GM12878 (cell line): ENCODE measurements around the gene BLCAP.

DNA sequence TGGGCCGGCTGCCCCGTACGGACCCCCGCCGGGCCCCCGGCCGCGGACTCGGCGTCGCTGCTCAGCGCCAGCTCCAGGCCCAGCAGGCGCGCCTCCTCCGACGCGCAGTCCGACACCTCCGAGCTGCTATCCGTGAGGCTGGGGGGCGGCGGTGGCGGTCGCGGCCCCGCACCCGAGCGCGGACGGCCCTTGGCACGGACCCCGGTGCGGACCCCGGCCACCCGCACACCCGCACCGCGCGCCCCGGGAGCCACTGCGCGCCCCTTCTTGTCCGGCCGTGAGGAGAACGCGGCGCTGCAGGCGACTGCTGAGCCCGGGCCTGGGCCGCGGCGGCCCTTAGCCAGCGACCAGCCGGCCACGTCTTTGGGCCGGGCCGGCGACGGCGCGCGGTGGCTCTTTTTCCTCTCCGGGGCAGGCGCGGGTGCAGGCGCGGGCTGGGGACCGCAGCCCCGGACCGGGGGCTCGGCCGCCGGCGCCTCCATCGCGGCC is 431 bp downstream of the SOGA1 start:
- RAMPAGE, long total RNA: no peak
- RRBS, 2 experiments: 2 to 3% methylated on average over 24 of the region's 76 CpGs
CAGE:
- cytosol, long polyA minus RNA: no peak
- cytosol, long polyA plus RNA: no peak
- long polyA plus RNA: no peak
- nucleolus, long total RNA: no peak
- nucleus, long polyA plus RNA: no peak
- nucleus, long total RNA: no peak

DNA sequence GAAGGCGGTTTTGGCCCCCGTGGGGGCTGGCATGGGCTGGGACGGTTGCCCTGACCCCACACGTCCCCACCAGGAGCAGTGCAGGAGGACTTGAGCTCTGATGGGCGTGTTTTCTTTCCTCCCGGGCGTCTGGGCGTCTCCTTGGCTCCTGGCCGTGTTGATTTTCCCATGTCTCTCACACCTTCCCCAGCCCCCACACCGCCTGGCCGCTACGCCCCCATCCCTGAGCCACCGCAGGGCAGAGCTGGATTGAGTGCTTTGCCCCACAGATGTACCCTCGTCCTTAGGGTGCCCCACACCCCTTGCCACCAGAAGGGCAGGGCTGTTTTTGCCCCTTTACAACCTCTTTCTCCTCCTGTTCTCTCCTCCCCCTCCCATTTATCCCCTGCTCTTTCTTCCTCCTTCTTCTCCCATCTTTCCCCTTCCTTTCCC is 1.4 kb upstream of the SOGA1 start:
- RAMPAGE, long total RNA: no peak
- RRBS, 2 experiments: no CpG with 5 or more reads among the region's 14 CpGs
CAGE:
- cytosol, long polyA minus RNA: no peak
- cytosol, long polyA plus RNA: no peak
- long polyA plus RNA: no peak
- nucleolus, long total RNA: no peak
- nucleus, long polyA plus RNA: no peak
- nucleus, long total RNA: no peak

- RAMPAGE, long total RNA: no peak
- RRBS, 2 experiments: no CpG with 5 or more reads among the region's 5 CpGs
CAGE:
- cytosol, long polyA minus RNA: no peak
- cytosol, long polyA plus RNA: no peak
- long polyA plus RNA: no peak
- nucleolus, long total RNA: no peak
- nucleus, long polyA plus RNA: no peak
- nucleus, long total RNA: no peak
Observed at GRCh38 chr20:36896740-36897475, 21.0 kb downstream of the TLDC2 start.

- RAMPAGE, long total RNA: no peak
- RRBS, 2 experiments: under 1 to 2% methylated on average over 5 to 6 of the region's 7 CpGs
CAGE:
- cytosol, long polyA minus RNA: no peak
- cytosol, long polyA plus RNA: no peak
- long polyA plus RNA: no peak
- nucleolus, long total RNA: no peak
- nucleus, long polyA plus RNA: no peak
- nucleus, long total RNA: no peak
Observed at GRCh38 chr20:36951988-36952320, 446 bp upstream of the SAMHD1 start.

GRCh38 chr20:37220435-37221126 is 41.0 kb downstream of the GHRH start:
- RAMPAGE, long total RNA: no peak
- RRBS, 2 experiments: no CpG with 5 or more reads among the region's 6 CpGs
CAGE:
- cytosol, long polyA minus RNA: no peak
- cytosol, long polyA plus RNA: no peak
- long polyA plus RNA: no peak
- nucleolus, long total RNA: no peak
- nucleus, long polyA plus RNA: no peak
- nucleus, long total RNA: no peak

DNA sequence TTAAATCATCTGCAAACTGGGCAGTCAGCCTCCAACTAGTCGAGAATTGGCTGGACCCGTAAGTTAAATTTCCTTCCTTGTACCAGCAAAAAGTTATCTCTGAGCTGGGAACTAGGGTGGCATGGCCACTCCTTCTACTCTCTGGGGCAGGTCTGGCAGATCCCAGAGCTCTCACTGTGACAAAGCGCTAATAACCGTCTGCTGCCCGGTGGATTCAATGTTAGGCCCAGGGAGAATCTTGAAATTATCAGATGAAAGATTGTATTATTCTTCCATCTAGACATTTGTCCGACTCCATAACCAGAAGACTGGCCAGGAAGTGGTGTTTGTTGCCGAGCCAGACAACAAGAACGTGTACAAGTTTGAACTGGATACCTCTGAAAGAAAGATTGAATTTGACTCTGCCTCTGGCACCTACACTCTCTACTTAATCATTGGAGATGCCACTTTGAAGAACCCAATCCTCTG is 33.3 kb downstream of the GHRH start:
- RAMPAGE, long total RNA: no peak
- RRBS, 2 experiments: no CpG with 5 or more reads among the region's 8 CpGs
CAGE:
- cytosol, long polyA minus RNA: no peak
- cytosol, long polyA plus RNA: no peak
- long polyA plus RNA: no peak
- nucleolus, long total RNA: no peak
- nucleus, long polyA plus RNA: no peak
- nucleus, long total RNA: no peak

GRCh38 chr20:37344247-37345485 is 1.3 kb upstream of the SRC start:
- RAMPAGE, long total RNA: no peak
- RRBS, 2 experiments: no CpG with 5 or more reads among the region's 16 CpGs
CAGE:
- cytosol, long polyA minus RNA: no peak
- cytosol, long polyA plus RNA: no peak
- long polyA plus RNA: no peak
- nucleolus, long total RNA: no peak
- nucleus, long polyA plus RNA: no peak
- nucleus, long total RNA: no peak

GRCh38 chr20:37403132-37404450 is 57.7 kb downstream of the SRC start:
- RAMPAGE, long total RNA: no peak
- RRBS, 2 experiments: 97 to over 99% methylated on average over 8 of the region's 50 CpGs
CAGE:
- cytosol, long polyA minus RNA: no peak
- cytosol, long polyA plus RNA: no peak
- long polyA plus RNA: no peak
- nucleolus, long total RNA: no peak
- nucleus, long polyA plus RNA: no peak
- nucleus, long total RNA: no peak

DNA sequence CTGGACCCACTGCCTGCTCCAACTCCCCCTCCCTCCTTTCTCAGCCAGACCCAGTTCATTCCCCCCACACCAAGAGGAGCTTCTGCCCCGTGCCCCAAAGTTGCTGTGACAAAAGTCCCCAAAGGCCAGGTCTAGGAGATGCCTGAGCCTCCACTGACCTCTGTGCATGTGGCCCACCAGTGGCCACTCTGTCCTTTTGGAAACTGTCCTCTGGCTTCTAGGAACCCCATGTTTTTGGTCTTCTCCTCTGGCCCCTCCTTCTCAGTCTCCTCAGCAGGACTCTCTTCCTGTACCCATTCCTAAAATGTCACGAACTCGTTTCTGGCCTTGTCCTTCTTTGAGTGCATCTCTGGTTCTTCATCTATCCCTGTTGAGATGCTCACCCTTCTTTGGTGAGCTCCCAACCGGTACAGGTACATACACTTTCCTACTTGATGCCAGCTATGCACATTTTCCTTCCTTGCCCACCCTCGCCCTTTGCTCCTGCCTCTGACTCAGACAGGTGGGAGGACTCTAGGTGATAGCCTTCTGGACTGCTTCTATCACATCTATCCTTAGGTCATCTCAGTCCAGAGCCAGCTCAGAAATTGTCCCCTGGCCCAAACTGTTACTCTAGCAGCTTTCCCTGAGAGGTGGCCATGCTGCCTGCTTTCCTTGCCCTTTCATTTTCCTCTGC is 14.9 kb upstream of the NNAT start:
- RAMPAGE, long total RNA: no peak
- RRBS, 2 experiments: no CpG with 5 or more reads among the region's 5 CpGs
CAGE:
- cytosol, long polyA minus RNA: no peak
- cytosol, long polyA plus RNA: no peak
- long polyA plus RNA: no peak
- nucleolus, long total RNA: no peak
- nucleus, long polyA plus RNA: no peak
- nucleus, long total RNA: no peak

DNA sequence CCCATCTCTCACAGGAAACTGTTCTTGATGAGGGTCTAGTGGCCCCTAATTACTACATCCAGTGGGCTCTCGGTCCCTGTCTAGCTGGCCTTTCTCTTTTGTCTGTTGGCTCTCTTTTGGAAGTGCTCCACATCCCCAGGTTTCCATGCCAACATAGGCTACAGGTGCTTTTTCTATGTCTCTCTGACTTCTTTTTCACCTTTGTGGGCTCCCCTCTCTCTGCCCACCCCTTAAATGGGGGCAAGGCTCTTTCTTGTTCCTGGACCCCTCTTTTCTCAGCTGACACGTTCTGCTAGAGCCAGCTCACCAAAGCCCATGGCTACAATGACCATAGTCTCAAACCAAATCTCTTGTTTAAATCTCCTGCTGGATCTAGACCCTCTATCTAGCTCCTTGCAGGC is 14.4 kb upstream of the NNAT start:
- RAMPAGE, long total RNA: no peak
- RRBS, 2 experiments: no CpG with 5 or more reads among the region's 2 CpGs
CAGE:
- cytosol, long polyA minus RNA: no peak
- cytosol, long polyA plus RNA: no peak
- long polyA plus RNA: no peak
- nucleolus, long total RNA: no peak
- nucleus, long polyA plus RNA: no peak
- nucleus, long total RNA: no peak

DNA sequence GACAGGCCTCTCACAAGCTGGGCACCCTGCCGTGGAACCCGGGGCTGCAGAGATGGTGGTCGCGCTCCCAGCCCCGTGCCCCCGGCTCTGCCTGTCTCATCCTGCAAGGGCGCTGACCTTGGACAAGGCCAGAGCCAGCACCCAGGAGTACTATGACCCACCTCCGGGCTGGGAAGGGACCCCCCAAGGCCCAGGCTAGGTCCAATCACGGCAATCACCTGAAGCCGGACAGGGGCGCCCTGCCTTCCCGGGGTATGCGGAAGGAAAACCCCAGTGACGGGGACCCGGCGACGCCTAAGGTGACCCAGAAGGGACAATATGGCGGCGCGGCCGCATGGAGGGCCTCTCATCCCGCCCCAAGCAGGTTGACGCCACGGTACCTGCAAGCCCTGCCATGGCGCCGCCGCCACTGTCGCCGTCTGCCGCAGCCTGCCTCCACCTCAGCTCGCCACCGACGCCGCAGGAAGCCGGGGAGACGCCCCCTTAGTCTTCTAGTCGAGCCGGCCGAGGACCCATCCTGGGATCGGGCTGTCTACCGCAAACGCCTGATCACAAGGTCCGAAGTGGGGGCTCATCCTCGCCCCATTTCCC is at the start of gene BLCAP:
TSS of gene BLCAP (minus strand) at position 464 of the 591 bp plus-strand sequence.
- RAMPAGE, long total RNA: start-site peak on the minus strand centred at position 455 of the sequence, 42 bp wide, 627 and 292 reads in 2 replicates
- RRBS, 2 experiments: 1 to 2% methylated on average over 9 to 11 of the region's 44 CpGs
CAGE:
- cytosol, long polyA minus RNA: start-site peak on the minus strand centred at position 482 of the sequence, 8 bp wide, 41 reads
- cytosol, long polyA plus RNA: start-site peak on the minus strand centred at position 448 of the sequence, 34 bp wide, 50 and 126 reads in 2 replicates
- long polyA plus RNA: start-site peak on the minus strand centred at position 489 of the sequence, 84 bp wide, 141 and 33 reads in 2 replicates
- nucleolus, long total RNA: no peak
- nucleus, long polyA plus RNA: no peak
- nucleus, long total RNA: no peak

DNA sequence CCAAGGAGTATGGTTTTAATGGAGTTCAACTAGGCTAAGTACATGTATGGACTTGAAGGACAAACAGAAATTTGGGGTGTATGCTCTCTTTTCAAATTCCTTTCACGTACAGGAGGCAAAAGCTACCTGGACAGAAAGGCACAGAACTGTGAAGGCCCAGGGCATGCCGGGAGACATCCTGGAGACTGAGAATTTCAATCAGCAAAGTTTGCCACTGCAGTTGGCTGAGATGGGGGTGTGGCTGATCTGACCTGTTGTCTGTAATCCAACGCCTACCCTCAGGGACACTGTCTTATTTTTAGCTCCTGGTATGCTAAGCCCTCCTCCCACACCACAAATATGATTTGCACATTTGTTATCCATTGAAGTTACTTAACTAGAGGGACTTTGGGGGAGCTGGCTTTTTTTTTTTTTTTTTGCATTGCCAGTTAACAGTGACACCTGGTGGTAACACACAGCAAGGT is 40.5 kb downstream of the TTI1 start:
- RAMPAGE, long total RNA: no peak
- RRBS, 2 experiments: no CpG with 5 or more reads among the region's 3 CpGs
CAGE:
- cytosol, long polyA minus RNA: no peak
- cytosol, long polyA plus RNA: no peak
- long polyA plus RNA: no peak
- nucleolus, long total RNA: no peak
- nucleus, long polyA plus RNA: no peak
- nucleus, long total RNA: no peak

GRCh38 chr20:38109805-38110632 is 55.1 kb downstream of the TGM2 start:
- RAMPAGE, long total RNA: no peak
- RRBS, 2 experiments: no CpG with 5 or more reads among the region's 5 CpGs
CAGE:
- cytosol, long polyA minus RNA: no peak
- cytosol, long polyA plus RNA: no peak
- long polyA plus RNA: no peak
- nucleolus, long total RNA: no peak
- nucleus, long polyA plus RNA: no peak
- nucleus, long total RNA: no peak

GRCh38 chr20:38141039-38141432 is 24.0 kb downstream of the TGM2 start:
- RAMPAGE, long total RNA: no peak
- RRBS, 2 experiments: no CpG with 5 or more reads among the region's 16 CpGs
CAGE:
- cytosol, long polyA minus RNA: no peak
- cytosol, long polyA plus RNA: no peak
- long polyA plus RNA: no peak
- nucleolus, long total RNA: no peak
- nucleus, long polyA plus RNA: no peak
- nucleus, long total RNA: no peak

- RAMPAGE, long total RNA: no peak
- RRBS, 2 experiments: no CpG with 5 or more reads among the region's 12 CpGs
CAGE:
- cytosol, long polyA minus RNA: no peak
- cytosol, long polyA plus RNA: no peak
- long polyA plus RNA: no peak
- nucleolus, long total RNA: no peak
- nucleus, long polyA plus RNA: no peak
- nucleus, long total RNA: no peak
Observed at GRCh38 chr20:38173160-38173832, 8.2 kb upstream of the TGM2 start.

DNA sequence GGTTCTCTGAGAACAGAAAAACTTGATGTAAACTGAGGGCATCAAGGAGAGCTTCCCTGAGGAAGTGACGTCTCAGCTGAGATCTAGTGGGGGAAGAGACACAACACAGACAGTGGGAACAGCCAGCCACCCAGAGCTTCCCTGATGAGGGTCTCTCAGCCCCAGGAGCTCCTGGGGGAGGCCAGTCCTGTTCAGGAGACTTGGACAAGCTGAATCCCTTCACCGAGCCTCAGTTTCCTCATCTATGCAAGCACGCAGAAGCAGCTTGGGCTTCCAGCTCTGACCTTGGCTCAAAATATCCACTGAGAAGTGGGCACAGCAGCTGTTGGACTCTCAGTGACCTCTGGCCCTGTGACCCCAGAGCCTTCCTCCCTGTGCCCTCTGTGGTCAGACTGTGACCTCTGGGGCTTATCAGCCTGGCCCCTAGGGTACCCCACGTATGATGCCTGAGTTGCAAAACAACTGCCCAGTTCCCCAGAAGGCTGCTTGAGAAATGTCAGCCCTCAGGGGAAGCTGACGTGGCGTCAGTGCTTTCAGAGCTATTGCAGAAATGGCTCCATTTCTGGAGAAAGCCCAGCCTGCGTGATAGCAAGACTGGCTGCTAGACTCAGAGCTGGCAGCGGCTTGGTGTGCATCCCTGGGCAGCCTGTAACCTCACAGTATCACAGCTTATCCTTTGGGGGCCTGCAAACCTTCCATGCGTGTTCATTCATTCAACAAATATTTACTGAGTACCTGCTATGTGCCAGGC is 31.4 kb upstream of the TGM2 start:
- RAMPAGE, long total RNA: no peak
- RRBS, 2 experiments: no CpG with 5 or more reads among the region's 9 CpGs
CAGE:
- cytosol, long polyA minus RNA: no peak
- cytosol, long polyA plus RNA: no peak
- long polyA plus RNA: no peak
- nucleolus, long total RNA: no peak
- nucleus, long polyA plus RNA: no peak
- nucleus, long total RNA: no peak

DNA sequence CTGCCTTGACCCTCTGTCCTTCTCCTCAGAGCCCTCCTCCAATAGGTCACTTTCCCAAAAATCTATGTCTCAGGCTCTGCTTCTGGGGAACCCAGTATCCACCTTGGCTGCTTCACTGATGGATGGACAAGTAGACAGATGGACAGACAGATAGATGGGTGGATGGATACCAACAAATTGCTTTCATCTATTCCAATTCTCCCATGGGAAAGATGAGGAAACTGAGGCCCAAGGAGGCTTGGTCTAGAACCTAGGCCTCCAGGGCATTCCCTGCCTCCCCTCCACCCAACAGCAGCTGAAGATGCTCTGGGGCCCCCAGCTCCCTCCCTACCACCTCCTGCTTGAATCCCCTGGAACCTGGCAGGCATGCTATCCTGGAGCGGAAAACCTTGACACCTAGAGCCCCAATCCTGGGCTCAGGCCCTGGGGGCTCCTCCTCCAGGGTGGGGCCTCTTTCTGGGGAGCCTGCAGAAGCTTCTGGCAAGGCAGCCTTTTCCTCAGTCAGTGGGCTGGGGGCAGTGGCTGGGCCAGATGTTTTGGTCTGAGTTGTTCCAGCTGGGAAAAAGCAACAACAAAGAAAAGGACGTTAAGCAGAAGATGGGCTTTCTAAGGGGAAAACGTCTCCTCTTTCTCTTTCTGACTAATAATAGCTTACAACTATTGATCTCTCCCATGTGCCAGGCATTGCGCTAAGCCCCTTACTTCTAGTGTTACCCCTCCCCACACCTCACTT is 21.2 kb downstream of the KIAA1755 start:
- RAMPAGE, long total RNA: no peak
- RRBS, 2 experiments: no CpG with 5 or more reads among the region's 4 CpGs
CAGE:
- cytosol, long polyA minus RNA: no peak
- cytosol, long polyA plus RNA: no peak
- long polyA plus RNA: no peak
- nucleolus, long total RNA: no peak
- nucleus, long polyA plus RNA: no peak
- nucleus, long total RNA: no peak

- RAMPAGE, long total RNA: no peak
- RRBS, 2 experiments: no CpG with 5 or more reads among the region's 9 CpGs
CAGE:
- cytosol, long polyA minus RNA: no peak
- cytosol, long polyA plus RNA: no peak
- long polyA plus RNA: no peak
- nucleolus, long total RNA: no peak
- nucleus, long polyA plus RNA: no peak
- nucleus, long total RNA: no peak
Observed at GRCh38 chr20:38353116-38353852, 7.0 kb downstream of the LBP start.

DNA sequence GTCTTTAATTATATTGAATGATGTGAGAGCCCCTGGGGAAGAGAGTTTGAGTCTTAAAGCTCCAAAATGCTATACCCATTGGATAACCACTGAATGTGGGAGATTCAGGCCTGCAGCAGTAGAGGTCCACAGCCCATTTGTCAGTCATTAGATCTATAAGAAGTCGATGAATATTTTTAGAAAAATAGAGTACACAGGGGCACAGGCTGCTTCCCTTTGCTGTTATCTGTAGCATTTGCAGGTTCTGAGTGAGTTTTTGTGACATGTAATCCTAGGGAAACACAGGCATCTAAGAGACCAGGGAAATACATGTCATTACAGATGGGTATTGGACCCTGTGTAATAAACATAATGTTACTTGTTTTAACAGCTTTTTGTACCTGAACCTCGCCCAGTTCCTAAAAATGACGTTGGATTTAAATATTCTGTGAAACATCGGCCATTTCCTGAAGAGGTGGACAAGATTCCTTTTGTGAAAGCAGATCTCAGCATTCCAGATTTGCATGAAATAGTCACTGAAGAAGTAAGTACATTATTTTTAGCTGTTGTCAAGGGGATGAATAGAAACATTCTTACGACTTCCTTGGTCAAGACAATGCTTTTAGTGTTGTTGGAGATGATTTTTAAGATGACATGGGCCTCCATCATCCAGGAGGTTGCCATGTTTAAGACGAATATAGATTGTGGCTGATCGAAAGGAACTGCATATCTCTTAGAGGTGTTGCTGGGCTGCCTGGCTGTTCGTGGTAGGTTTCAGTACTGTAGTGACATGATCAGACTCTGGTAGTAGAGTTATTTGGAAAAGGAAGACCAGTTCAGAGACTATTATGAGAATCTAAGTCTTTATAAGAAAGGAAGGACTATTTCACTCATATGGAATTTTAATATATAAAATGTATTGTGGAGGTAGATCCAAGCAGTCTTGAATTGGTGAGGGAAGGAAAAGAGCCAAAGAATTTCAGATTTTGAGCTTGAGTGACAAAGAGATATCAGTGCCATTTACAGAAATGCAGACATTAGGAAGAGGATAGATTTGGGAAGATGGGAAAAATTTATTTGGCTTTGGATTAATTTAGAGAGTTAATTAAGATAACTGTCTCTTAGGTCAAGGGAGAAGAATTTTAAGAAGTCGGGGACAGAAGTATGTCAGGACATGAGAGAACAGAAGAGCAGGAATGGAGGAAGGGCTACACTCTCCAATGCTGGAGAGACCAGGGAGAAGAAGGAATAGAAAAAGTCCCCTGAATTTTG is 29.9 kb upstream of the ADIG start:
- RAMPAGE, long total RNA: no peak
- RRBS, 2 experiments: no CpG with 5 or more reads among the region's 9 CpGs
CAGE:
- cytosol, long polyA minus RNA: no peak
- cytosol, long polyA plus RNA: no peak
- long polyA plus RNA: no peak
- nucleolus, long total RNA: no peak
- nucleus, long polyA plus RNA: no peak
- nucleus, long total RNA: no peak

- RAMPAGE, long total RNA: no peak
- RRBS, 2 experiments: 57 to 59% methylated on average over 8 of the region's 11 CpGs
CAGE:
- cytosol, long polyA minus RNA: no peak
- cytosol, long polyA plus RNA: no peak
- long polyA plus RNA: no peak
- nucleolus, long total RNA: no peak
- nucleus, long polyA plus RNA: no peak
- nucleus, long total RNA: no peak
Observed at GRCh38 chr20:38599421-38599996, 18.5 kb downstream of the ADIG start.